ENCODE measurements around a stretch of chr1.

GRCh38 chr1:47702070-47702771 is 264.4 kb downstream of the FOXD2 start:
- PRO-cap: no peak

- PRO-cap: no peak
Observed at GRCh38 chr1:47709904-47710461, 272.1 kb downstream of the FOXD2 start.

DNA sequence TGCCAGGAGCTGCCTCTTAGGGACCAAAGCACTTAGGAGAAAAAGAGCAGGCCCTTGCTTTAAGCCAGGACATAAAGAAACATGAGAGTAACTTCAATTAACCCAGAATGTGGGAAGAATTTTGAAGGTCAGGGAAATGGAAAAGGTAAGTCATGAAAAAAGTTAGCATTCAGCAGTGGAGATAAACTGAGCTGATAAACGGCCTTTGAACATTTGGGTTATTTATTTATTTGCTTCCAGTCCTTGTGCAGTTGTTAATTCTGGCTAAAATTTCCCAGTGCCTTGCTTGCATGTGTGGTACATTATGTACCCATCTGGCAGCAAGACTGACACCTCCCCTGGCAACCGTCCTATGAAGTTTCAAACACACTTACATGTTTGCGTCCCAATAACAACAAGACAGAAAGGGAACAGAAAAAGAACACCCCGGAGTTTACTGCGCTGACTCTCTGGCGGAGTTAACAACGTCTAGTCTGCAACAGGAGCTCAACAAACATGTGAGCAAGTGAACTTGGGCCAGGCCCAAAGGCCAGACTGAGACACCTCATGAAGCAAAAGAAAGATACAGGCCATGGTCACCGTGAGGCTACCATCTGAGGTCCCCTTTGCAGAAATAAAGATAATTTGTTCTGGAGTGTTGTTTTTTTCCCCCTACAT is 33.6 kb downstream of the TRABD2B start:
- PRO-cap: no peak

- PRO-cap: no peak
Observed at GRCh38 chr1:47969394-47970014, 27.7 kb downstream of the TRABD2B start.

GRCh38 chr1:47992527-47993068 is 4.6 kb downstream of the TRABD2B start:
- PRO-cap: bidirectional peak, plus-strand start at chr1:47992847, minus-strand start at chr1:47992821

DNA sequence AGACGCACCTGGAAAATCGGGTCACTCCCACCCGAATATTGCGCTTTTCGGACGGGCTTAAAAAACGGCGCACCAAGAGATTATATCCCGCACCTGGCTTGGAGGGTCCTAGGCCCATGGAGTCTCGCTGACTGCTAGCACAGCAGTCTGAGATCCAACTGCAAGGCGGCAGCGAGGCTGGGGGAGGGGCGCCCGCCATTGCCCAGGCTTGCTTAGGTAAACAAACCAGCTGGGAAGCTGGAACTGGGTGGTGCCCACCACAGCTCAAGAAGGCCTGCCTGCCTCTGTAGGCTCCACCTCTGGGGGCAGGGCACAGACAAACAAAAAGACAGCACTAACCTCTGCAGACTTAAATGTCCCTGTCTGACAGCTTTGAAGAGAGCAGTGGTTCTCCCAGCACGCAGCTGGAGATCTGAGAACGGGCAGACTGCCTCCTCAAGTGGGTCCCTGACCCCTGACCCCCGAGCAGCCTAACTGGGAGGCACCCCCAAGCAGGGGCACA is 506.1 kb upstream of the BEND5 start:
- PRO-cap: no peak

DNA sequence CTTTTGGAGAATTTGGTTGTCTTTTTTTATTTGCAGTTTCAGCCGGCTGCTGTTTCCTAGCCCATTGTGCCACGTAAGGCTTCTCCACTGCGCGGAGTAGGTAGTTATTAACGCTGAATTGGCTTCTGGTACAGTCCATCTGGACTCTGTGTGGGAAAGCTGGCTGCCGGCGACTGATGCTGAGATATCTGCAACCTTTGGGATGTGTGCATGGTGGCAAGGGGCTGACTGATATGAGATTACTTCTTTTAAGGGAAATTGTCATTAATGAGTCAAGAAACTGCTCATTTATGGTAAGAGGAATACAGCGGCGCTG is 2.7 kb upstream of the ELAVL4 start:
- PRO-cap: no peak

DNA sequence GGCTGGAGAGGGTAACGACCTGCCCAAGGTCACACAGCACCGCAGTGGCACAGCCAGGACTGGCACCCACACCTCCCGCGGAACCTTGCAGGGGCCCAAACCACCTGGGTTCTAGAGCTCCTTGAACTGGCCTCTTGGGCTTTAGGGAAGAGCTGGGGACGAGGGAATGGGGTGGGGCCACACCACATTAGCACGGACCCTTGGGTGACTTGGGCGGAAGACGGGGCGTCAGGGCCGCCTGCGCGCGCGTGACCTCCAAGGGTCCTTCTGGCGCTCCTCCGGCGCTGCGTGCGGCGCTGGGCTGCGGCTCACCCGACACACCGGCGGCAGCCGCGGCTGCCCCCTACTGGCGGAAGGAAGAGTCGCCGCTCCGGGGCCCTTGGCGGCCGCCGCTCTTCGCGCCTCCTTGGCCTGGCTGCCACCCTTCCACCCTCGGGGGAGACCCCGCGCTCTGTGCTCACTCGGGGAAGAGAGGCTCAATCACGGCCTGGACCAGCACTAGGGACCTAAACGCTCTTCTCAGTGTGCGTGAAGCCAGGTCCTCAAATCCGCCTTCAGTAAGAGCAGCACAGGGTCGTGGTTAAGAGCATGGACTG is 89.7 kb downstream of the DMRTA2 start:
- PRO-cap: no peak

GRCh38 chr1:50758444-50759236 is 201.4 kb downstream of the FAF1 start:
- PRO-cap: no peak

DNA sequence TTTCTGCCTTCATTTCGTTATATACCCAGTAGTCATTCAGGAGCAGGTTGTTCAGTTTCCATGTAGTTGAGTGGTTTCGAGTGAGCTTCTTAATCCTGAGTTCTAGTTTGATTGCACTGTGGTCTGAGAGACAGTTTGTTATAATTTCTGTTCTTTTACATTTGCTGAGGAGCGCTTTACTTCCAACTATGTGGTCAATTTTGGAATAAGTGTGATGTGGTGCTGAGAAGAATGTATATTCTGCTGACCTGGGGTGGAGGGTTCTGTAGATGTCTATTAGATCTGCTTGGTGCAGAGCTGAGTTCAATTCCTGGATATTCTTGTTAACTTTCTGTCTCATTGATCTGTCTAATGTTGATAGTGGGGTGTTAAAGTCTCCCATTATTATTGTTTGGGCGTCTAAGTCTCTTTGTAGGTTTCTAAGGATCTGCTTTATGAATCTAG is 51.9 kb downstream of the FAF1 start:
- PRO-cap: no peak

- PRO-cap: no peak
Observed at GRCh38 chr1:50914748-50915481, 45.2 kb downstream of the FAF1 start.

- PRO-cap: no peak
Observed at GRCh38 chr1:51264451-51265054, 28.5 kb downstream of the RNF11 start.

GRCh38 chr1:51303750-51304257 is 26.6 kb downstream of the TTC39A start:
- PRO-cap: no peak

DNA sequence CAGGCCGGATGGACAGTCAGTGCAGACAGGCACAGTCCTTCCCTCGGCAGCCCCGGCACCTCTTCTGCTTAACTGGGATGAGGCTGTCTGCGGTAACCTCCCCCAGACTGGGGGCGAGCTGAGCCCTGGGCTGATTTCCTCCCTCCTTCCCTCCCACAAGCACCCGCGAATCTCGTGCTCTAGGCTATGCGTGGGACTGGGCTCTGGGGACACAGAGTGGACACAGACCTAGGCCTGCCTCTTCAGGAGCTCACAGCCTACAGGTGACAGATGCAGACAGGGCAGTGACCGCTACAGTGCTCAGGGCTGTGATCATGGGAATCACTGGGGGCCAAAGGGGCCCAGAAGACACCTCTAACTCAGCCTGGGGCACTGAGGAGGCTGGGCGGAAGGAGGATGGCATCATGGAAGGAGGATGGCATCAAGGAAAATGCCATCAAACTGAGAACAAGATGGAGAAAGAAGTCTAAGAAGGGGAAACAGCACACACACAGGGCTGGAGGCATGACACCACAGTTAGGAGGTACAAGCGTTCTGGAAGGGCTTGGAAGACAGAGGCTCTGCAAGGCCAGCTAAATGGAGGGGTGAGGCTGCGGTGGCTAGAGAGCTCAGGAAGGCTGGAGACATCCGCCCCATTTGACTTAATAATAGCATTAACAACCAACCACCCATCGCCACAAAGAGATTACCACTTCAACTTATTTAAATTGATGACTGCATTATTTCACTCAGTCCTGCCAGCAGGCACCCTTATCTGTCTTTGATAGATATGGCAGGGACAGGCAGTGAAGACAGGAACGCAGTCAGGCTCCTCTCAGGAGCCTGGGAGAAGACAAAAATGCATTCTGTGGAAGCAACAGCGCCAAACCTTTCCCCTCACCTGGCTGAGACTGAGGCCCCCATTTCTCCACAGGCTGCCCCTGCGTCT is 4.2 kb downstream of the TTC39A start:
- PRO-cap: no peak

DNA sequence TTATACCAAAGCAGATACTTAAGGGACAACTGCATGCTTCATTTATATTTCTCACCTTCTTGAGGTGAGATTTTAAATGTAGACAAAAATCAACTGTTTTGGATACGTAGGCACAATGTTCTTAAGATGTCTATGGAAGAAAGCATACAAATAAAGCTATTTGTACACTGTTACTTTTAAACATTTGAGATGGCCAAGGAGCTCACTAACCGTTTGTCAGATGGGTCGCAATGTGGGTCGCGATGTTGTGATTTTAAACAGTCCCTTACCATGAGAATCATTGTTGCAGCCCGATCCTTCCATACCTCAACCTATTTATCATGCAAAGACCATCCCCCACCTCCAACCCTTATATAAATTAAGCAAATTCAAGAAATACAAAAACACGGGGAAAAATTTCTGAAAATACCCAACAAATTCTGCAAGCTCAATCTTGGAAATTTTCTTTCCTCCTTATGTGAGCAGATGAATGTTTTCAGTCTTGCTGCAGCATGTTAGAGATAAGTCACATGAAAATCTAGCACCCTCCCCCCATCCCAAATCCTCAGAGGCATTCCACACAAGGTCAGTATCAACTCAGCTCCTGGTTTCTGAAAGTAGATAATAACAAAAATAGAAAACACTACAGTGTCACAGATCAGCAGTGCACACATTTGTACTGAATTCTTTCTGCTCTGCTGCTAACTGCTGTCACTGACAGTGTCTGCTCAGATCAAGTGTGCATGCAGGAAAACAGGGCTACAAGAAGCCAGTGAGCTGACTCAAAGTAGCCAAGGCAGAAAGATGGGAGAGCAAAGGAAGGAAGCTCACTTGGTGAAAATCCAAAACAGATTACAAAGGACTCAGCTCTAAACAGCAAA is 92.9 kb upstream of the TTC39A start:
- PRO-cap: no peak

DNA sequence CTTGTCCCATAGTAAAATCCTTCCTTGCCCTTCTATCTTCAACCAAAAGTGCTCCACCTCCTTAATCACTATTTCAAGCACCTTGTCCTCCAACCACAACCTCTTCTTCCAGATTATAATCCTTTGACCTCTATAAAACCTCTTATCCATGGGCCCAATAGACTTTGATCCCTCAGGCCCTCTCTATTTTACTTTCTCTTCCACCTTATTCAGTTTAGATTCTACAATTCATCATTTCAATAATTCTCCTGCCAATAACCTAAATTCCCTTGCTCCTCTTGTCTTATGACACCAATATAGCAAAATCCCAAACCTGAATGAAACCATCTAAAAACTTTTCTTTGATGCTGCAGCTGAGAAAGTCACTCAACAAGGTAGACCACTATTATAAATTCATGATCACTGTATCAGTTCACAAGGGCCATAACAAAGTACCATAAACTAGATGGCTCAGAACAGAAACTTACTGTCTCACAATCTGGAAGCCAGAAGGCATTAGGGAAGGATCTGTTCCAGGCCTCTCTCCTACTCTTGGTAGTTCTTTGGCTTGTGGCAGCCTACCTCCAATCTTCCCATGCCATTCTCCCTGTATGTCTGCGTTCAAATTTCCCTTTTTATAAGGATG is 24.8 kb downstream of the EPS15 start:
- PRO-cap: no peak

- PRO-cap: no peak
Observed at GRCh38 chr1:51548804-51549452, 29.9 kb upstream of the EPS15 start.

GRCh38 chr1:51576804-51577362 is 40.0 kb upstream of the OSBPL9 start:
- PRO-cap: no peak

DNA sequence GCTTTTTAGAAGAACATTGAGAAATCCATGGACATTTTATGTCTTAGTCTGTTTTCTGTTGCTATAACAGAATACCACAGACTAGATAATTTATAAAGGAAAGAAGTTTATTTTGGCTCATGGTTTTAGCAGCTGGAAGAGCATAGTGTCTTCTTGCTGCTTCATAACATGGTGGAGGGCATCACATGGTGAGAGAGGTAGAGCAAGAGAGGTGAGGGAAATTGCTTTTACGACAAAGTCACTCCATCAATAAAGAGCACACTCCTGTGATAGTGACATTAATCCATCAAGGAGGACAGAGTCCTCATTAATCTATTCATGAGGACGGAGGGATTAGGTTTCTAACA is 26.0 kb downstream of the OSBPL9 start:
- PRO-cap: no peak

GRCh38 chr1:51794842-51795553 is 83.5 kb downstream of the NRDC start:
- PRO-cap: no peak